Right atrium auricular region (tissue), 2 donors: ENCODE results near the genes FOXD4L1 and SLC35F5.

- PRO-cap: no peak
- RAMPAGE, long total RNA, 2 experiments: no peak in any of the 2 experiments
Measured at GRCh38 chr2:113195789-113196436, 22.1 kb downstream of the PSD4 start.

- PRO-cap: no peak
- RAMPAGE, long total RNA, 2 experiments: no peak in any of the 2 experiments
Measured at GRCh38 chr2:113476838-113477691, 21.4 kb upstream of the FOXD4L1 start.

DNA sequence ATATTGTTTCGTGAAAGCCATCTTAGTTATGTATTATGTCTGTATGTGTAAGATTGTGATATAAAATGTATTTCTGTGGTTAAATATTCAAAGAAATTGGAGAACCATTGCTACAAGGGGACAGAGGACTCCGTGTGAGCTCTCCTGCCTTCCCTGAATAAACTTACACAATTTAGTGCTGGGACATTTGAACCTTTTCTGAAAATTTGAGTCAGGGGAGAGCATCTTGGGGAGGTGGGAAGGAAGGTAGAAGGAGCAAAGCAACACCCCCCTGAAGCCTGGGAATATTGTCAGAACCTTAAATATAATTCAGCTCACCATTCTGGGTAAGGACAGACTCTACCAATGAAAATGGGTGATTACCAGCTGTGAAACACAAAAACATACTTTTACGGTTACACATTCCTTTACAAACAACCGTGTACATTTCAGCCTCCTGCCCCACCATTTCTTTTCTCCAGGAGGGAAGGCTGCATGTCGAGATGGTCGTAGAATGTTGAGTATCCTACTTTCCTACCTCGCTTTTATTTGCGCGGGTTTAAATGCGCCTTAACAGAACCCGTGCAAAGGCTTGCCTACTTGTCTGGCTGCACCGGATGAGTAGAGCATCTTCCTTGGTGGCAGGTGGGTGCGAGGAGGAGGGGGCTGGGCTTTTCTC, at the start of gene FOXD4L1:
TSS of gene FOXD4L1 (plus strand) at position 382 of the 658 bp plus-strand sequence.
- PRO-cap: no peak
- RAMPAGE, long total RNA, 2 experiments: no peak in any of the 2 experiments

- PRO-cap: unidirectional peak, plus-strand start at chr2:113756184; bidirectional peak, plus-strand start at chr2:113756732, minus-strand start at chr2:113756642
- RAMPAGE, long total RNA, 2 experiments: start-site peak on the minus strand in 2 of 2 experiments, at chr2:113756554-113756634 at its widest, 261 to 474 reads per replicate
Measured at GRCh38 chr2:113755797-113756907, at the start of gene SLC35F5. SLC35F5 (minus strand) TSS chr2:113756642.

DNA sequence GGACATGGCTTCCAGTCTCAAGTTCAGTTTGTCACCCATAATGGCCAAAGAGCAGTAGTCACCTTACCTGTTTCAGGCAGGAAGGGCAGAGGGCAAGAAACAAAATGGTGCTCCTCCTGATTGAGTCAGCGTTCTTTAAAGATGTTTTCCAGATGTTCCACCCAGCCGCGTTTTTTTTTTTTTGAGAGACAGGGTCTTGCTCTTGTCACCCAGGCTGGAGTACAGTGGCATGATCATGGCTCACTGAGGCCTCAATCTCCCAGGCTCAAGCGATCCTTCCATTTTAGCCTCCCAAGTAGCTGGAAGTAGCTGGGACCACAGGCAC, 8.2 kb upstream of the ACTR3 start:
- PRO-cap: no peak
- RAMPAGE, long total RNA, 2 experiments: no peak in any of the 2 experiments

GRCh38 chr2:113889018-113889340, 910 bp upstream of the ACTR3 start:
- PRO-cap: no peak
- RAMPAGE, long total RNA, 2 experiments: no peak in any of the 2 experiments

- PRO-cap: no peak
- RAMPAGE, long total RNA, 2 experiments: no peak in any of the 2 experiments
Measured at GRCh38 chr2:113921366-113922593, 31.9 kb downstream of the ACTR3 start.

DNA sequence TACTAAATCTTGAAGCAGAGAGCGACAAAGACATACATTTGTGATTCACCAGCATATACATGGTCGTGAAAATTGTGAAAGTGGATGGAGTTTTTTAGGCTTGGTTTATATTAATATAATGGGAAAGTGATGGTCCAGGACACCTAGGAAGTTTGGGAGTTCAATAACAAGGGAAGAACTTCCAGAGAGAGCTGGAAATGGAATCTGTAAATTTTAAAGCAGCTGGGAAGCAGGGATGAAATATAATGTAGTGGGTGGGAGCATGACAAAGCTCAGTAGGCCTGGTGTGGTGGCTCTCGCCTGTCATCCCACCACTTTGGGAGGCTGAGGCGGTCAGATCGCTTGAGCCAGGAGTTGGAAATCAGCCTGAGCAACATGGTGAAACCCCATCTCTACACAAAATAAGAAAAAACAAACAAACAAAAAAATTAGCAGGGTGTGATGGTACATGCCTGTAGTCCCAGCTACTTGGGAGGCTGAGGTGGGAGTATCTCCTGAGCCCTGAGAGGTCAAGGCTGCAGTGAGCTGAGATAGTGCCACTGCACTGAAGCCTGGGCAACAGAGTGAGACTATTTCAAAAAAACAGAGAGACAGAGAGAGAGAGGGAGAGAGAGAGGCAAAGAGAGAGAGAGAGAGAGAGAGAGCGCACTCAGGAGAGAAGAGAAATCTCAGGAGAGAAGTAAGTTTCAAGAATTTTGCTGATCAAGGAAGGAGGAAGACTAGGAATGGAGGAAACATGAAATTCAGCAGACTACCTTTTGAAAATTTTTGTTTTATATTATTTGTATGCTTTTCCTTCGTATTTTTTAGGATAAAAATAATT, 745.2 kb downstream of the DPP10 start:
- PRO-cap: no peak
- RAMPAGE, long total RNA, 2 experiments: no peak in any of the 2 experiments

GRCh38 chr2:115980641-115981052, 1538.2 kb downstream of the DPP10 start:
- PRO-cap: no peak
- RAMPAGE, long total RNA, 2 experiments: no peak in any of the 2 experiments

DNA sequence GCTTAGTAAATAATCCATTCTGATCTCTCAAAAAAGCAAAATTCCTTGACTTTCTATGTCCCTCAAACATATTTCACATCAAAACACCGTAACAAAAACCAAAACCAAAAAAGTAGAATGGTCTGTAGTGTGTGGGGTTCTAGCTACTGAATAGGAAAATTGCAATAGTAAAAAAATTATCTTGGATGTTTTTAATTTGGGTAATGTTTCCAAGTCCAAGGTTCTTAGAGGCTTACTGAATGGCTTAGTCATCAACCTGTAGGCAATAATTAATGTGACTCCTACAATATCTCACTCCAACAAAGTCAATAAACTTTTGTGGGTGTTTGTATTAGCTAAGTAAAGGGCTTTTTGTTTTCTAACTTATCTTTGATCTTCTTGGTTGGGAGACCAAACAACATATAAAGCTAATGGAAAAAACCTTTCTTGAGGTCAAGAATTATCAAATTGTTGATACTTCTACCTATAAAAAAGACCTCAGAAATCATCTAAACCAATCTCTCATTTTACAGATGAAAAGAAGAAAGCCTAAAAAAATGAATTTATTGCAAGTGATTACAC, 2.6 kb upstream of the INSIG2 start:
- PRO-cap: no peak
- RAMPAGE, long total RNA, 2 experiments: no peak in any of the 2 experiments

- PRO-cap: no peak
- RAMPAGE, long total RNA, 2 experiments: no peak in any of the 2 experiments
Measured at GRCh38 chr2:118177184-118177714, 89.0 kb downstream of the INSIG2 start.

GRCh38 chr2:118857472-118857741, 10.0 kb upstream of the EN1 start:
- PRO-cap: no peak
- RAMPAGE, long total RNA, 2 experiments: no peak in any of the 2 experiments

DNA sequence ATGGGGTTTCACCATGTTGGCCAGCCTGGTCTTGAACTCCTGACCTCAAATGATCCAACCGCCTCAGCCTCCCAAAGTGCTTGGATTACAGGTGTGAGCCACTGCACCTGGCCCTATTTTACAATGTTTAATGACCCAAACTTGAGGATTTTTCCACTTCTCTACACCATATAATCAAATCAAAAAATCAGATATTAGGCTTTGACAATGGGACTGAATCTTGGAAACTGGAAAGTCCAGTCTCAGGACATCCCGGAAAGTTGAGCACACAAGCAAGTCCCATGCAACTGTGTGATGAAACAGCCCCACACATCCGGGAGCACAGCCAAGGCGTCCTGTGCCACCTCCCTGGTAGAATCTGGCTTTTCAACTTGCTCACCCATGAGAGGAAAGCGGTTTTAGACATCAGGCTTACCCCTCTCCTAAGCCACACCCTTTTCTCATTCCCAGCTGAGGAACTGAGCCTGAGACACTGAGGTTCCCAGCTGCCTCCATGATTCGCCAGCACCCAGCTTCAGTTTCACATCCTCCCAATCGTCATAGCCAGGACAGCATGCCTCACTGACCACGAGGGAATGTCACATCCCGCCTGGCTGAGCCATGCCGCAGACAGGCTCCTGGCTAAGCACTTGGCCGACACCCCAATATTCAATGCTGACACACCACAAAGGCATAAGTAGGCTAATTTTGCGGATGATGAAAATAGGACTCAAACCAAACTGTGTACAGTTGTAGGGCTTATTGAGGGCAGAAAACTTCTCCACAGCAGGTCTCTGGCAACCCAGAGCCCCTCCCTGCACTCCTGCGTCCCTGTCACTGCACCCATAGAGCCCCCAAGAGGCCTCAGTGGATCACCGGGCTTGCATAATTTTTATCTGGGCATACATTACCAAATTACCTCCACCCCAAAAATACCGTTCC, 60.3 kb downstream of the STEAP3 start:
- PRO-cap: bidirectional peak, plus-strand start at position 578 of the sequence, minus-strand start at position 373 of the sequence
- RAMPAGE, long total RNA, 2 experiments: no peak in any of the 2 experiments

DNA sequence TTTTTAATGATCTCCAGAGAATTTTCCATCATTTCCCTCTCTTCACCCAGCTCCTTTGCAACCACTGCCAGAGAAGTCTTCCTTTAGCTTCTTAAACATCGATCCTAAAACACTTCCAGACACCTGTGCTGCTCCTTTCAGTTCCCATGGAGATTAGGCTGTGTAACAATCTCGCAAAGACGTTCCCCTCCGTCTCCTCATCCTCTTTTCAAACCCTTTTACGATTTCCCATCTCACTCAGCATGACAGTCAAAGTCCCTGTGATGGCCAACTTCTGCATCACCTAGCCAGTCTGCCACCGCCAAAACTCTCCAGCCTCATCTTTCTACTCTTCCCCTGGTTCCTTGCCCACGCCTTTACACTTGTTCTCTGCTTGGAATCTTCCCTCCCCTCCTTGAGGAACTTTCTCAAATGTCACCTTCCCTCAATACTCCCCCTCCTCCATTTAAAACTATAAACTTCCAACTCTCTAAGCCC, 953 bp downstream of the C2orf76 start:
- PRO-cap: no peak
- RAMPAGE, long total RNA, 2 experiments: no peak in any of the 2 experiments

DNA sequence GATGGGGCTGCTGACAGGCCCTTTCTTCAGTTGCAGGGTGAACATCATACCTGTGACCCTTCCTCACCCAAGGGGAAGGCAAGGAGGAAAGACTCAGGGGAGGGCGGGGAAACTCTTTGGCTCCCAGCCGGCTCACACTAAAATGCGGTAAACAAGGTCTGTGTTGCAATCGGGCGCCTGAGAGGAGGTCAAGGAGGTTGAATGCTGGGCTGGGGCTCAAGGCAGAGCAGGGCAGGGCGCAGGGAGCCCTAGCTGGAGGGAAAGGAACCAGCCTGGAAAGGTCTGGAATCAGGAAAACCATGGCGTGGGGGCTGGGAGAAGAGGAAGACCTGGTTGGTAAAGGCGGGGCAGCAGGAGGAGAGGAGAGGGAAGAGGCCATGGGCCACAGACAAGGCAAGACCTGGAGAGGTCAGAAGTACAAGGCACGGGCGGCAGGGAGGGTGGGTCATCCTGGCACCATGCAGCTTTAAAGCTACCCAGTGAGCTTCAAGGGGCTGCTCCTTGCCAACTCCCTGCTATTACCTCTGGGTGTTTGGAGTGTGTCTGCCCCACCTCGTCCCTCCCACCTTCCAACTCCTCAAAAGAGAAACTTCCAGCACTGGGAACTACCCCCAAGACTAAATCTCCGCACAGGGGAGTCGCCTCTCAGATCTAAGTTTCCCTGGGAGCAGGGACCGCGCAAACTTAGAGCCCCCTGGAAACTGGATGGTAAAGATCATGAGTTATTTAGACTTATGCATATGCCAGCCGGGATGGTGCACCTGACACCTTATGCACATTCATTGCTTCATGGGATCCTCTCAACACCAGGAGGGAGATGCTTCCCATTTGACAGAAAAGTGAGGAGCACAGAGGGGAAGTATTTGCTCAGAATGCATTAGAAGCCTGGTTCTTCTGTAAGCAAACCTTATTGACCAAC, 4.6 kb upstream of the TMEM37 start:
- PRO-cap: no peak
- RAMPAGE, long total RNA, 2 experiments: no peak in any of the 2 experiments

GRCh38 chr2:119431963-119433191, 723 bp downstream of the TMEM37 start:
- PRO-cap: no peak
- RAMPAGE, long total RNA, 2 experiments: no peak in any of the 2 experiments

DNA sequence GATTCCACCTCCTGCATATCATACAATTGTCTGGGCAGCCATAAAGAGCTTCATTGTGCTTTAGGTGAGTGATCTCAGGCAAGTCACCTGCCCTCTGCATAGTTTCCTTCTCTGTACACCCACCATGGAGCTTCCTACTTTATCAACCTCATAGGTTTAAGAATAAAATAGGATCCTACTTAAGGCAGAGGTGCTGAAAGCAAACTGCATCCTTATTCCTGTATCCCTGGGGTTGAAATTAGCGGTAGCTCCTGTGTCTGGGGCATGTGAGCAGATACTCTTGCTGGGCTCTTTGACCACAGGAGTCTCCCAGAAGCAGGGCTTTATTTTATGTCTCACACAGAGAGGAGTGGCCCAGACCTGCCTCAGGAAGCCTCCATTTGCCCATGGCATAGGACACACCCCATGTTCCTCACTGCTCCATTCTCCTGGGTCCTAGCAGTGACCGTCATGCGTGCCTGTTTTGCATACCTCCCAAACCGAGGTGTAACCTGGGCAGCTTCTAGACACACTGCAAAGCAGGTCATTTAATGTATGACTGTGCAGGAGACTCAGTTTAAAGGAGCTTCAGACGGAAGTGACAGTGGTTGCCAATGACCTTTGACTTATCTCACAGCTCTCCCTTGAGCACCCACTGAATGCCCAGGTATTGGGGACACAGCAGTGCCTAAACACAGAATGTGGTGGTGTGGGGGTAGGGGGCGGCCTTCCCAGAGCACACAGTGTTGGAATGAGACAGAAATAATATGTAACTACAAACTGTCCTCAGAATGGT, 3.5 kb downstream of the TMEM37 start:
- PRO-cap: no peak
- RAMPAGE, long total RNA, 2 experiments: no peak in any of the 2 experiments

- PRO-cap: no peak
- RAMPAGE, long total RNA, 2 experiments: no peak in any of the 2 experiments
Measured at GRCh38 chr2:119523153-119523772, 1.0 kb downstream of the SCTR start.

DNA sequence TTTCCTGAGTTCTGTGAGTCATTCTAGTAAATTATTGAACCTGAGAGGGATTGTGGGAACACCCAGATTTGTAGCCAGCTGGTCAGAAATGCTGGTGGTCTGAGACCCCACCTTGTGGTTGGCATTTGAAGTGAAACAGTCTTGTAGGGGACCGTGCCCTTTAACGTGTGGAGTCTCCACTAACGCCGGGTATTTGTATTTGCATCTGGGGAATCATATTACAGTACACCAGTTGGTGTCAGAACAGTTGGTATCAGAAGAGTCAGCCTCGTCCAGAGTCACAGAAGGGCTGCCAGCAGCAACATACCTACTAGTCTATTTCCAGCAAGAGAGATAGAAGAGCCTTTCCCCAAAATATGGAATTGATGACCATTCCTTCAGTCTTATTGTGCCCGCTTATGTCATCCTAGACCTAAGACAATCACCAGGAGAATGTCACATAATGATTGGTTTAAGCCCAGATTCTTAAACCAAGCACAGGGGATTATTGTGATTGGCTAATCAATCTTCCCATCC, 38.2 kb upstream of the PTPN4 start:
- PRO-cap: no peak
- RAMPAGE, long total RNA, 2 experiments: no peak in any of the 2 experiments

DNA sequence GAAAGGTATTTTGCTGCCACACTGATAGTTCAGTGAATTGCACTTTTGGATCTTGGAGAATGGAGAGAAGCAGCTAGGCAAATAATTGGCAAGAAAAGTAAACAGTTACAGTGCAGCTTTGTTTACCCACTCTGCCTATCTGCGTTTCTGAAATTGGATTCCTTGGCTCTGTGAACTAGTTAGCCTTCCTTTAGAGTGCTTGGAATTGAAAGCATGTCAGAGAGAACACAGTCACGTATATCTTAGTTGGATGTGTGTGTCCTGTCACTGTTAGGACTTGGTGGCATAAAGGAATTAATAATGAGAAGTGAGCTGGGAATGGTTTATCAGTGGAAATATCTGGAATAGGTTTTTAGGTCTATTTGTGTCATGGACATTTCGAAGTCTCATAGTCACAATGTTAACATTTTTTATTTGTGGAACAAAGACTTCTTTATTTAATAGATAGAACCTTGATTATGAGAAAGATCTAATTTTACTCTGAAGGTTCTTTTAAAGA, 54.4 kb downstream of the EPB41L5 start:
- PRO-cap: no peak
- RAMPAGE, long total RNA, 2 experiments: no peak in any of the 2 experiments